ENCODE measurements around the genes EMP2 and TVP23A.

GRCh38 chr16:8842084-8842470, 26.7 kb downstream of the CARHSP1 start:
- PRO-cap: no peak
- RRBS, 2 experiments: no CpG with 5 or more reads among the region's 4 CpGs

- PRO-cap: no peak
- RRBS, 2 experiments: under 1 to 2% methylated on average over 10 of the region's 31 CpGs
Measured at GRCh38 chr16:8869064-8869437, 245 bp upstream of the CARHSP1 start.

DNA sequence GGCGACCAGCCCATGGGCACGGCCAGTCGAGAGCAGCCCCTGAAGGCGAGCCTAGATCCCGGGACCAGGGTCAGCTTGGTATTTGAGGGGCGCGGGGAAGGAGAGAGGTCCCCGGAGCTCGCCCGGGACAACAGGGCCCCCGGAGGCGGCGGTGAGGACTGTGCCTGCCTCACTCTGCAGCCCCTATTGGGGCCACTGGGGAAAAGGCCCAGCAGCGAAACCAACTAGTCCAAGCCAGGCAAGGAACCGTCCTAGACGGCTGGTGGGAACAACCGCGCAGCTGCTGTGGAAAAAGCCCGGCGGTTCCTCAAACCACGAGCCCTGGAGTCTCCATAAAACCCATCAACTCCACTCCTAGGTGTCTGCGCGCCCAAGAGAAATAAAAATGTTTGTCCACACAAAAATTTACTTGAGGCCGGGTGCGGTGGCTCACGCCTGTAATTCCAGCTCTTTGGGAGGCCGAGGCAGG, 864 bp upstream of the CARHSP1 start:
- PRO-cap: no peak
- RRBS, 2 experiments: 15 to 22% methylated on average over 4 to 7 of the region's 27 CpGs

DNA sequence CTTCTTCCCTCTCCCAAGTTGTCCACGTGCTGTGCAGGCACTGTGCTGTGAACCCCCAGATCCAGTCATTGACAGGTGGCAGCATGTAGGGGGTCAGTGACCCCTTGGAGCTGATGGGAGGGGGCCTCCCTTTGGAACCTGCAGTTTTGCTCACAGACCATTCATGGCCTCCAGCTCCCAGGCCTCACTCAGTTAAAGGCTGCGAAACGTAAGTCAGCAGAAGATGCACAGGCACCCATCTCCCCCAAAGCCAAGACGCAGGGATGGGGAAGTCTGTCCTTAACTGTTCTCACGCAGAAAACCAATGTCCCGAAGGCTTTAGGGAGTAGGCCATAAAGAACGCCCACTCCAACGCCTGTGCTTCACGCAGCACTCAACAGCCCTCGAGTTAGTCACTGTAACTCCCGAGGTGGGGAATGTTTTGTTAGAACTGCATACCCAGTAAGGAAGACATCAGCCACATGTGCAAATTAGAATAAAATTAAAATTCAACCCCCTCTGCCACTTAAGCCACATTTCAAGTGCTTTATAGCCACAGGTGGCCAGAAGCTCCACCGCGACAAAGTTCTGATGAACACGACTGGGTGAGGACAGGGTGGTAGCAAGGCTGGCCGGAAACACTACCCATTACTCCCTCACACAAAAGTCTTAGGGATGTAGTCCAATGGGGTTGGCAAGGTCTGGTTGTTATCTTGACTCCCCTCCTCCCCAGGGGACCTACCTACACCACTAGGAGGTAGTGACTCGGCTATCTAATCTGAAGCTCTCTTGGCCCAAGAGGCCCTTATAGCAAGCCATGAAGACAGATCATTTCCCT, 8.1 kb downstream of the LITAFD start:
- PRO-cap: no peak
- RRBS, 2 experiments: no CpG with 5 or more reads among the region's 16 CpGs

- PRO-cap: no peak
- RRBS, 2 experiments: no CpG with 5 or more reads among the region's 5 CpGs
Measured at GRCh38 chr16:8903743-8904118, 21.6 kb downstream of the LITAFD start.

DNA sequence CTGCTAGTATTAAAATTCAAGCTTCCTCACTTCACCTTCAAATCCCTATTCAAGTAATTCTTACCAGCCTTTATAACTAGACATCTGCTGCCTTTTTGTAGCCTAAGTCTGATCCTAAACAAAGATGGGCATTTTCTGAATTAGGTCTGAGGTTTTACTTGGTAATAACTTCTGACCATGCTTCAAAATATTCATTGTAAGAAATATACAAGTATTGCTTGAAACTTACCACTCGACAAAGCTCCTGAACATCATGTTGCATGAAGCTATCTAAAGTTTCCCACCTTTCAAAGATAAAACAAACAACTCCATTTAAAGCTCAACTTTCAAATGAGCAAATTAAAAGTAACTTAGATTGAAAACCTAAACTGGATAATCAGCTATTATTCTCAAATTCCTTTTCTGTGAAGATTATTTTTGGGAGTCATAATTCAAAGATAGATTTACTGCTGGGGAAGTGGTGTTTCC, 34.2 kb downstream of the LITAFD start:
- PRO-cap: no peak
- RRBS, 2 experiments: no CpG with 5 or more reads among the region's 1 CpG

DNA sequence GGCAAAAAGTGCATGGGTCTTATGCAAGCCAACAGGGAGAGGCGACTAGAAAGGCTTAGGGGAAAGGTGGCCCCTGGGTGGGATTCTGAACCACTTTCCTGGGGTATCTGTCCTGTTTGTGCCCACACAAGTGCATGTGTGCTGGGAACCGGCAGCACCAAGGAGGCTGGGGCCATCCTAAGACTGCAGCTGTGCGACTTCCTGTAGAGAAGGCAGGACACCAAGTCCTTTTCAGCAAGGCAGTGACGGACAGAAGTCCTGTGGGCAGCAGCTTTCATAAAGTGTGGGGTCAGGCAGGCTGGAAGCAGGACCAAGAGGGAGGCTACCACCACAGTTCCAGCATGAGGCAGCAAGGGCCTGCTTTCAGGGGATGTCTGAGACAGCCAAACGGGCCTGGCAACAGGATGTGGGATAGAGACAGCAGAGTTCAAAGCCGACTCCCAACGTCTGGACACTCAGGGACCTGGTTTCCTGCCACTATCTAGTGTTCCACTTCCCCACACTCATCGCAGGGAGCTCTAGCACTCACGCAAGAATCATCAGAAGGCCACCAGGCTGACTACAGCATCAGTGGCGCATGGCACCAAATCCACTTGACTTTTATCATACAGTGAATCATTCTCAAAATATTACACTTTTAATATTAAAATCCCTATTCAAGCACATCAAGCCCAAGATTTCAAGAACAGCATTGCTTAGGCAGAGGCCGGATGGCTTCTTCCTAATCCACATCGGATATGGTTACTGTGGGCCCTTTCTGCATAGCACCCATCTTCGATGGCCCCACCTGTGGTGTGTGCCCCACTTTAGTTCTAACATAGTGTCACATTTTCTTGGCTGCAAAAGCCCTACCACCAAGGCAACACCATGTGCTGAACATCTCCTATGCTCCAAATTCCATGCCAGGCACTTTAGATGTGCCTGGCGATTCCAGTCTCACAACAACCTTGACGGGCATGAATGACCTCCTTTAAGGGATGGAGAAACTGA, 5.2 kb downstream of the USP7 start:
- PRO-cap: no peak
- RRBS, 2 experiments: no CpG with 5 or more reads among the region's 15 CpGs

- PRO-cap: unidirectional peak, minus-strand start at chr16:9092695
- RRBS, 2 experiments: 1 to 2% methylated on average over 42 of the region's 73 CpGs
Measured at GRCh38 chr16:9092170-9092869, 876 bp downstream of the HAPSTR1 start.

DNA sequence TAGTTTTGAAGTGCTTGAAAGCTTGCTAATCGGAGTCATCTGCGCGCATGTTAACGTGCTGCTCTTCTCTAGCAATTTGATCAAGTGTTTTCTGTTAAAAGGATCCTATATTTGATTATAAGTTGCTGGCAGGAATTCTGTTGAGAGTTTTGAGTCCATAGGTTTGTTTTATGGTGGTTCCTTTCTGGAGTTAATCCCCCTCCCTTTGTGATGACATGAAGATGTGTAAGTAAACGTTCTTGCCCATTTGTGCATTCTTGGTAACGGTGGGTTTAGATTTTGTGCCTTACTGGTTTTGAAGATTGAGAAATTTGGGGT, 2.0 kb downstream of the HAPSTR1 start:
- PRO-cap: no peak
- RRBS, 2 experiments: no CpG with 5 or more reads among the region's 6 CpGs

- PRO-cap: no peak
- RRBS, 2 experiments: 2% methylated on average over 6 of the region's 83 CpGs; no CpG with 5 or more reads in 1 of the 2 experiments
Measured at GRCh38 chr16:10181169-10182021, 833 bp downstream of the GRIN2A start.

DNA sequence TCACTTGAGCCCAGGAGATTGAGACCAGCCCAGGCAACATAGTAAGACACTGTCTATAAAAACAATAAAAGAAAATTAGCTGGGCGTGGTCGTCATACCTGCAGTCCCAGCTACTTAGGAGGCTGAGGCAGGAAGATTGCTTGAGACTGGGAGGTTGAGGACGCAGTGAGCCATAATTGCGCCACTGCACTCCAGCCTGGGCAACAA, 32.7 kb downstream of the EMP2 start:
- PRO-cap: no peak
- RRBS, 2 experiments: no CpG with 5 or more reads among the region's 4 CpGs

DNA sequence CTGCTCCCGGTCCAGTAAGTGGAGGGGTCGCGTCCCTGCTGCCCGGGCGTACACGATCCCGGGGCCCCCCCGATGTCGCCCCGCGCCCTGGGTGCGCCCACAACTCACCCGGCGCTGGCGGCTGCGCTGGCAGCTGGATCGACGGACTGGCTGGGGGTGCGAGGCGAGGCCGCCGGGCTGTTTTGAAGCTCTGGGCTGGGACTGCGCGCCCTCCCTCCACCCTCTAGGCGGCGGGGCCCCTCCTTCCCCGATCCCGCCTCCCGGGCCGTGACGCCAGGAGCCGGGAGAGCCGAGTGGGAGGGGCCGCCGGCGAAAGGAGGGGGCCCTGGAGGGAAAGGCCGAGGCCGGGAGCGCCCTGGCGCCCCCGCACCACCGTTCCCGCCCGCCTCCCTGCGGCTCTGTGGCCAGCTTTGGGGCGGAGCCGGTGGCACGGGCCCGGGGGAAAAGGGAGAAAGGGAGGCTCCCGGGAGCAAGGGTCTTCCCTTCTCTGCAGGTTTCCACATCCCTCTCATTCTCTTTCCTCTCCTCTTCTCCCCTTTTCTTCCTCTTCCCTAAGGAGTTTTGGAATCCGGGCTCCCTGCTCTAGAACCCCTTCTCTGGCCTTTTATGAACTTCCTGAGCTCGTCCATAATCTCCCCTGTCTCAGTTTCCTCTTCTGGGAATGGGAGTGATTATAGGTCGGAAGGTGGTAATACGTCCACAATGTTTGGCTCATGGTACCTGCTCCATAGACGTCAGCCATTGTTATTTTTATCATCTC, at the start of gene EMP2:
Gene EMP2, minus strand, starts transcription at position 158 of the 760 bp plus-strand sequence.
- PRO-cap: no peak
- RRBS, 2 experiments: 1 to 3% methylated on average over 35 to 36 of the region's 55 CpGs

DNA sequence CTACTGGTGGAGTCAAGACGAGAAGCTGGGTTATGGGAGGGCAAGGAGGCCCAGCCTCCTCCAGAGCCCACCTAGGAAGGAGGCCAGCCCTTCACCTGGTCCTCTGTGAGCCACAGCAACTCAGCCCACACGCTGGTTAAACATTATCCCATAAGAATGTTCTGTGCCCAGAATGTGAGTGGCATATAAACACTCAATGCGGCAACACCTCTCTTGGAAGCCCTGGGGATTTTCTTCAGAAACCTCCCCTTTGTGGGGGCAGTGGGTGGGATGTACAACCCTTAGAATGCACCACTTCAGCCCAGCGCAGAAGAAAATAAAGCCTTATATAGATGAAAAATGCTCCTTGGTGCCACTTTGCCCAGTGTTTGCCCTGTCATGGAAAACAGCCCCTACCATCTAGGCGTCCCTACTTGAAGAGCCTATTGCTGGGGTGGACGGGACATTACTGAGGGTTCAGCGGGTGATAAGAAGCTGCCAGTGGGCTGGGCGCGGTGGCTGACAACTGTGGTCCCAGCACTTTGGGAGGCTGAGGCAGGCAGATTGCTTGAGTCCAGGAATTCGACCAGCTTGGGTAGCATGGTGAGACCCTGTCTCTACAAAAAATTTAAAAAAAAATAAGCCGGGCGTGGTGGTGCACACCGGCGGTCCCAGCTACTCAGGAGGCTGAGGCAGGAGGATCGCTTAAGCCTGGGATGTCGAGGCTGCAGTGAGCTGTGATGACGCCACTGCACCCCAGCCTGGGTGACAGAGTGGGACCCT, 47.8 kb downstream of the TEKT5 start:
- PRO-cap: no peak
- RRBS, 2 experiments: no CpG with 5 or more reads among the region's 17 CpGs

- PRO-cap: no peak
- RRBS, 2 experiments: no CpG with 5 or more reads among the region's 13 CpGs
Measured at GRCh38 chr16:10757538-10758209, 14.0 kb downstream of the NUBP1 start.

DNA sequence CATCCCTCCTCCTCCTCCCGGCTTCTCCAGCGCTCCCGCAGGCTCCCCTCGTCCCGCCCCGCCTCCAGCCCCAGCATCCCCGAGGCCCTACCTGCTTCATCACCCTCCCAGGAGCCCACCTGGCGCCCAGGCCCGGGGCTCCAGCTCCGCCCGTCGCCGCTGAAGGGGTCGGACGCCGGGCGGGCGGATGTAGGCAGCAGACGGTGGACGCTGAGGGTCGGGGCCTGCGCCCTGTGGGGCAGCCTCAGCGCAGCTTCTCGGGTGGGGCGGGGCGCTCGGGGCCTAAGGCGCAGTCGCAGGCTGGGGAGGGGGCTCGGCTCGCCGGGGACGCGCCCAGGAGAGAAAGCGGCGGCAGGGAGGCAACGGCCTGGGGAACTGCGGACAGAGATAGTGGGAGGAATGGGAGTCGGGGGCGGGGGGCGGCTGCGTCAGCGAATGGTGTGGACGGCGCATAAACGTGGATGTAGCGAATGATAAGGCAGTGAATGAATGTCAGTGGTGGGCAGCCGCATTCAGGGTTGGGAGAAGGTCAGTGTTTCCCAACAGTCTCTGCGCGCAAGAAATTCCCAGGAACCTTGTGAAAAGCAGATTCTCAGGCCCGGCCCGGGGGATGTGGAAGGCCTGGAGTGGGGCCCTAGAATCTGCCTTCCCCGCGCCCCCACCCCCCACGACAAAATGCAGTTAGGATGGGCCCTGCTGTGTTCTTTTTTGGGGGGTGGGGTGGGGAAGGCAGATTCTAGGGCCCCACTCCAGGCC, at the start of gene TVP23A:
Gene TVP23A, minus strand, starts transcription at position 401 of the 756 bp plus-strand sequence.
- PRO-cap: no peak
- RRBS, 2 experiments: 5 to 6% methylated on average over 8 to 9 of the region's 55 CpGs

GRCh38 chr16:10879884-10880533, 3.0 kb downstream of the CIITA start:
- PRO-cap: no peak
- RRBS, 2 experiments: 59 to 83% methylated on average over 2 of the region's 11 CpGs

GRCh38 chr16:10940461-10941338, 1.6 kb downstream of the DEXI start:
- PRO-cap: no peak
- RRBS, 2 experiments: no CpG with 5 or more reads among the region's 11 CpGs

DNA sequence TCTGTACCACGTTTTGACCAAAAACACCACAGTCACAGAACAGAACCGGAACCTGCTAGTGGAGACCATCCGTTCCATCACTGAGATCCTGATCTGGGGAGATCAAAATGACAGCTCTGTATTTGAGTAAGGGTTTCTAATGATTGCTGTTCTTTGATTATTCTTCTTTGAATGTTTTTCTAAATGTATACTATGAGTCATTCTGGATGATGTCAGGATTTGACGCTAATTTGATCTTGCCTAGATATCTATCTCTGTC, 13.3 kb downstream of the CLEC16A start:
- PRO-cap: no peak
- RRBS, 2 experiments: no CpG with 5 or more reads among the region's 4 CpGs

- PRO-cap: no peak
- RRBS, 2 experiments: no CpG with 5 or more reads among the region's 6 CpGs
Measured at GRCh38 chr16:11162853-11163465, 93.0 kb downstream of the SOCS1 start.

GRCh38 chr16:11205995-11206462, 50.0 kb downstream of the SOCS1 start:
- PRO-cap: no peak
- RRBS, 2 experiments: no CpG with 5 or more reads among the region's 8 CpGs